ENCODE data around the gene MED24.

- PRO-cap, result no peak
- RRBS, result no CpG with 5 or more reads among the region's 6 CpGs
These were observed 75.5 kb downstream of the FBXL20 start for GRCh38 chr17:39325803-39326514.

- PRO-cap, result no peak
- RRBS, result no CpG with 5 or more reads among the region's 7 CpGs
These were observed 64.6 kb downstream of the CDK12 start for GRCh38 chr17:39525660-39526541.

DNA sequence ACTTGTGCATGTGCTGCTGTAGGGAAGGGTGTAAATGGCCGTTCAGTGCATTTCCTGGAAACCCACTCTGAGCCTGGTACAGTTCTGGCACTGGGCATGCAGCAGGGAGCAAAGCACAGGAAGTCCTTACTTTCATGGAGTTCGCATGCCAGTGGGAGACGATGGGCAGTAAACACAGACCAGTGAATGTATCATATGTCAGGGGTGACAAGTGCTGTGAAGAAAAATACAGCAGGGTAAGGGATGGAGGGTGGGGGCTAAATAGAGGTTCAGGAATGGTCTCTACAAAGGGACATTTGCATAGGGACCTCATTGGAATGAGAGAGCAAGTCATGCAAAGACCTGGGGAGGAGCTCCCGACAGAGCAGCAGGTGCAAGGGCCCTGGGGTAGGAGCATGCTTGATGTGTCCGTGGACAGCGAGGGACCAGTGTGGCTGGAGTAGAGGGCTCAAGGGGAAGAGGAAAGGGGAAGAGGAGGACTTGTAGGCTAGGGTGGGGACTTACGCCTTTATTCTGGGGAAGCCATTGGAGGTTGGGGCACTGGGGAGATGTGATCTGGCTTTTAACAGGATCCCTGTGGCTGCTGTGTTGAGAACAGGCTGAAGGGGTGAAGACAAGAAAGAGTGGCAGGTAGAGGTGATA lies 5.7 kb downstream of the STARD3 start:
- PRO-cap, result no peak
- RRBS, result no CpG with 5 or more reads among the region's 7 CpGs

- PRO-cap, result no peak
- RRBS, result 98% methylated on average over 11 of the region's 23 CpGs
These were observed 4.0 kb upstream of the TCAP start for GRCh38 chr17:39660882-39661809.

- PRO-cap, result no peak
- RRBS, result no CpG with 5 or more reads among the region's 11 CpGs
These were observed 1.2 kb downstream of the TCAP start for GRCh38 chr17:39666121-39666918.

GRCh38 chr17:39719333-39720097 lies 10.8 kb downstream of the MIEN1 start:
- PRO-cap, result no peak
- RRBS, result 93% methylated on average over 4 of the region's 8 CpGs

GRCh38 chr17:39727326-39728384 lies 2.7 kb downstream of the MIEN1 start:
- PRO-cap, result no peak
- RRBS, result no CpG with 5 or more reads among the region's 20 CpGs

DNA sequence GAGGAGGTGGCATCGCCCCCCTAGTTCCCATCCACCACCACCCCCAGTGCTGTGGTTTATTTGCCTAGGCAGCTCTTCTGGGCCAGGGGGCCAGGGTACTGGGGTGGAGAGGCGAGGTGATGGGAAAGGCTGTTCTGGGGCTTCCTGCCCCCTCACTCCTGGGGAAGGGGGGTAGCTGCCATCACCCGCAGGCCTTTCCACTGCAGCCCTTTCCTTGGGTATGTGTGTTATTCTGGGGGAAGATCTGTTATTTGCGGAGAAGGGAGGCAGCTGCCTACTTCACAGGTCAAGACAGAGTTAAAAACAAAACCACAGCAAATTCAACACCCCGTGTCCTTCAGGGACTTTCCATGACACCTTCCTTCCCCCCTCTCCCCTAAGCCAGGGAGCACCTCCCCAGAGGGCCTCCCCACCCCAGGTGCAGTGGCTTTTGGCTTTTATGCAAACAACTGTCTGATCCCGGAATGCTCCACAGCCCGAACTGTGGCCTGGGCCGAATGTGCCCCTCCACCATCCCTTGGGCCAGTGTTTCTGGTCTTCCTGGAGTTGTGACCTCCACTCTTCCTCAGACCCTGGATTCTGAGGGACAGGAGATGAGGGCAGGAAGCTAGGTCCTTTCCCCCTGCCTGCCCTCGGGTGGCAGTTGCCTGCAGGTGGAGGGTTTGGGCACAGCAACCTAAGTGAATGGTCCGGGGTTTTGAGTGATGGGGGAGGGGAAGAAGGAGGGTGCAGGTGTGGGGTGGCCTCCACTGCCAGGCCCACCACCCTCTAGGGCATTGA lies 18.3 kb downstream of the GRB7 start:
- PRO-cap, result no peak
- RRBS, result no CpG with 5 or more reads among the region's 10 CpGs

GRCh38 chr17:39823594-39823793 lies 40.6 kb downstream of the IKZF3 start:
- PRO-cap, result no peak

GRCh38 chr17:39948477-39948838 lies 14.3 kb upstream of the GSDMA start:
- PRO-cap, result no peak
- RRBS, result no CpG with 5 or more reads among the region's 7 CpGs

DNA sequence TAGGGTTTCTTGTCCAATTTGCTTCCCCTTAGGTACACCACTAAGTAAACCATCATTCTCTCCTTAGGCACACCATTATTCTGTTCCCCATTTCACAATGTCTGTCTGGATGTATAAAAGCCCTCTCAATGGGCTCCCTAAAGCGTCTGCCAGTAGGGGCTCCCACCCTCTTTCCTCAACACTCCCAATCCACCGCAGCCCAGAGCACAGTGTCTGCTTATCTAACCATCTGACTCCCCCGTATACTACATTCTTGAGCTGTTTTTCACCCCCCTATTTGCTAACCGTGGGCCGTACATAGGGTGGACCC lies 789 bp upstream of the PSMD3 start:
- PRO-cap, result unidirectional peak, plus-strand start at position 181 of the sequence
- RRBS, result no CpG with 5 or more reads among the region's 5 CpGs

- PRO-cap, result unidirectional peak, minus-strand start at chr17:39981673
- RRBS, result no CpG with 5 or more reads among the region's 12 CpGs
These were observed 980 bp downstream of the PSMD3 start for GRCh38 chr17:39981464-39982110.

GRCh38 chr17:39982111-39982416 lies 1.5 kb downstream of the PSMD3 start:
- PRO-cap, result no peak
- RRBS, result no CpG with 5 or more reads among the region's 1 CpG

DNA sequence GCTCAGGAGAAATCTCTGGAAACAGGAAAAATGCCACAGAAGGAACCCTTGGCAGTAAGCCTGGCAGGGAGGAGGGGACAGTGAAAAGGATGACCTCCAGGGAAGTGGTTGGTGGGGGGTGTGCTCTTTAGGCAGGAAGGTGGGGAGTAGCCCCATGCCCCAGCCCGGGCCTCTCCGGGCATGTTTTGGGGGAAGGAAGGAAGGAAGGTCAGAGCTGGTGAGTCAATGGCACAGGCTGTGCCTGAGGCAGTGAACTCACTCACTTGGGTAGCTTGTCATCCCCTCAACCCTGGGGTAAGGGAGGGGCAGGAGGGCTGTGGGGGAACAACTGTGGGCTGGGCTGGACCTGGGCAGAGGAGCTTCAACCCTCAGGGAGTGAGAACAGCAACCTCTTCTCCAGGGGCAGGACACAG lies 6.2 kb downstream of the CSF3 start:
- PRO-cap, result no peak
- RRBS, result no CpG with 5 or more reads among the region's 2 CpGs

- PRO-cap, result bidirectional peak, plus-strand start at chr17:40054612, minus-strand start at chr17:40054398; bidirectional peak, plus-strand start at chr17:40054718, minus-strand start at chr17:40054709
- RRBS, result no CpG with 5 or more reads among the region's 36 CpGs
These were observed at the start of gene MED24 for GRCh38 chr17:40054078-40055021. Gene MED24 (minus strand): TSS chr17:40054408.

DNA sequence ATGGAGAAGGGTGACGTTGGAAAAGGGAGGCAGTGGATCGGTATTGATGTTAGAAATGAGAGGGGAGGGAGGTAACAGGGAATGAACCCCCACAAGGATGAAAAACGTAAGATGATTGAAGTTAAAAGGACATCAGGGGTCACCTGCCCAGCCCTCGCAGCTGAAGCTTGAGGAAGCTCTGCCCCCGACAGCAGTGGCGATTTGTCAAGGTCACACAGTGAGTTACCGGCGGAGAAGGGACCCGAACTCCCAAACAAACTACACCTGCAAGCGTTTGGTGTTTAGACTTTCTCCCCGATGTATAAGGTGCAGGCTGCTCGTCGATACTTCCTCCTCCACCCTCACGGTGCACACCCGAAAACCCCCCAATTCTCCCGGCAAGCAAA lies 529 bp upstream of the THRA start:
- PRO-cap, result no peak
- RRBS, result 20% methylated on average over 1 of the region's 16 CpGs

- PRO-cap, result no peak
- RRBS, result no CpG with 5 or more reads among the region's 4 CpGs
These were observed 5.5 kb downstream of the THRA start for GRCh38 chr17:40068178-40068671.

DNA sequence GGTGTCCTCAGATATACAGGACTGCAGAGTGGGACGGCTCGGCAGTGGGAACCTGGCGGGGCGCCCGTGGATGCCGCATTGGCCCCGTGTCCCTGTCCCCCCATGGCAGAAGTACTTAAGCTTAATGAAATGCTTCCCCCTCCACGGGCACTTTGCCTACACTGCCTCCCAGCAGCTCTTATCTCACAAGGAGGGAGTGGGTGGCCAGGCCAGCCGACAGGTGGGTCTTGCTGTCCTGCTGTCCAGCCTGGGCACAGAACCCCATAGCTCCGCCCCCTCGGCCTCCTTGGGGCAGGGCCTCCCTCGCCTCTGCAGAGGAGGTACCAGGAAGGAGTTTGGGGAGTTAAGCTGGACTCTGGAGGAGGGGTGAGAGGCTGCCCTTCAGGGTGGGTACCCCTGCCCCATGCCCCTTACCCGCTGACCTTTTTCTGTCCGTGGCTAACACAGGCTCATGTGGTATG lies 8.6 kb downstream of the THRA start:
- PRO-cap, result no peak
- RRBS, result no CpG with 5 or more reads among the region's 14 CpGs

DNA sequence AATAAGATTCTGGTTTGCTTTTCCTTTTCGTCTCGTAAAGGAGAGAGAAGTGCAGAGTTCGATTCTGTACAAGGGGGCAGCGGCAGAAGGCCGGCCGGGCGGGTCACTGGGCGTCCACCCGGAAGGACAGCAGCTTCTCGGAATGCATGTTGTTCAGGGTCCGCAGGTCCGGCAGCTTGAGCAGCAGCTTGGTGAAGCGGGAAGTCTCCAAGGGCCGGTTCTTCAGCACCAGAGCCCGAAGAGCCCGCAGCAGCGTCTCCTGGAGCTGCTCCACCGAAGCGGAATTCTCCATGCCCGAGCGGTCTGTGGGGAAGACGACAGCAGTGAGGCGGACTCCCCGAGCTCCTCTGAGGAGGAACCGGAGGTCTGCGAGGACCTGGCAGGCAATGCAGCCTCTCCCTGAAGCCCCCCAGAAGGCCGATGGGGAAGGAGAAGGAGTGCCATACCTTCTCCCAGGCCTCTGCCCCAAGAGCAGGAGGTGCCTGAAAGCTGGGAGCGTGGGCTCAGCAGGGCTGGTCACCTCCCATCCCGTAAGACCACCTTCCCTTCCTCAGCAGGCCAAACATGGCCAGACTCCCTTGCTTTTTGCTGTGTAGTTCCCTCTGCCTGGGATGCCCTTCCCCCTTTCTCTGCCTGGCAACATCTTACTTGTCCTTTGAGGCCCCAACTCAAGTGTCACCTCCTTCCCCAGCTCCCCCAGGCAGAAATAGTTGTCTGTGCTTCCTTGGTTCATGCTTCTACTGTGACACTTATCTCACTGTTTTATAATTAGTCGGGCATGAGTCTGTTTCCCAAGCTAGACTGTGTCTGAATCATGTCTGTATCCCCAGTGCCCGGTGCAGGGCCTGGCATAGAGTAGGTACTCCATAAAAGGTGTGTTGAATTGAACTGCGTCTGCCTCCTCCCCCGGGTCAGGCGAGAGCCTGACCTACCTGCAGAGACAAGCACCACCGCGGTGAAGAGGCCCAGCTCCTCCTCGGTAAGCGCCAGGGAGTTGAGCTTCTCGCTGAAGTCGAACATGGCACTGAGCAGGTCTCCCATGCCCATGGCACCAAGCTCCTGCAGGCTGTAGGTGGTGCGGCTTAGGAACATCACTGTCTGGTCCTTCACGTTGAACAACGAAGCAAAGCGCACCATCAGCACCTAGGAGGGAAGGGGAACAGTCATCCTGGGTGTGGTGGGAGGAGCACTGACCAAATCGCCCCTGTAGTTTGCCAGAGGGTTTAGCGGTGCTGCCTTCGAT lies 7.0 kb downstream of the NR1D1 start:
- PRO-cap, result no peak
- RRBS, result 96% methylated on average over 7 of the region's 47 CpGs

DNA sequence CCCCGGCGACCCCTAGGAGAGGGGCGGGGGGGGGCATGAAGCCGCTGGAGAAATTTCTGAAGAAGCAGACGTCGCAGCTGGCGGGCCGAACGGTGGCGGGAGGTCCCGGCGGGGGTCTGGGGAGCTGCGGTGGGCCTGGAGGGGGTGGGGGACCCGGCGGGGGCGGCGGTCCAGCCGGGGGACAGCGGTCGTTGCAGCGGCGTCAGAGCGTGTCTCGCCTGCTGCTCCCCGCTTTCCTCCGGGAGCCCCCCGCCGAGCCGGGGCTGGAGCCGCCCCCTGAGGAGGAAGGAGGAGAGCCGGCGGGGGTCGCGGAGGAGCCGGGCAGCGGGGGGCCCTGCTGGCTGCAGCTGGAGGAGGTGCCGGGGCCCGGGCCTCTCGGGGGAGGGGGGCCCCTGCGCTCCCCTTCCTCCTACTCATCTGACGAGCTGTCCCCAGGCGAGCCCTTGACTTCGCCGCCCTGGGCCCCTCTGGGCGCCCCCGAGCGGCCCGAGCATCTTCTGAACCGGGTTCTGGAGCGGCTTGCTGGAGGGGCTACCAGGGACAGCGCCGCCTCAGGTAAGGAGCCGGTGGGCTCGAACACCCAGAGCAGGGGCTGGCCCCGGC lies 658 bp downstream of the RAPGEFL1 start:
- PRO-cap, result no peak
- RRBS, result 71% methylated on average over 31 of the region's 55 CpGs